Right atrium auricular region (tissue), 2 donors: ENCODE measurements around the genes QRFP and UCK1.

DNA sequence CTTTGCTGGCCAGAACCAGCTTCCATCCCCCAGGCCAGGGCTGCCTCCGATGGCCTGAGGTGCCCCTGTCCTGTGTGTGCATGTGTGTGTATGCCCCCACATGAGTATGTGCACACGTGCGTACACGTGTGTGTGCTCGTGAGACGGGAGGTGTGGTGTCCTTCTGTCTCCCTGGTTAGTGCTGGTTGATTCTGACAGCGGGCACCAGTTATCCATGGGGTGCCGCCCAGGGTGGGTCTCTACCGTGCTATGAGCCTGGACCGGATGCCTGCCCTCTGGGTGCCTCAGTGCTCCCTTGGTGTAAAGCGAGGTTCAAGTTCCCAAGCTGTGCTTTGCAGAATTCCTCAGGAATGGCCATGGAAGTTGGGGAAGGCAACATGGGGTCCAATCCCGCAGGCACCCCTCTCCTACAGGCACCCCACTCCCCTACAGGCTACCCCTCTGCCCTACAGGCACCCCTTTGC, at the start of gene QRFP:
TSS of gene QRFP (minus strand) at position 75 of the 464 bp plus-strand sequence.
- PRO-cap: no peak
- RAMPAGE, long total RNA, 2 experiments: no peak in any of the 2 experiments

DNA sequence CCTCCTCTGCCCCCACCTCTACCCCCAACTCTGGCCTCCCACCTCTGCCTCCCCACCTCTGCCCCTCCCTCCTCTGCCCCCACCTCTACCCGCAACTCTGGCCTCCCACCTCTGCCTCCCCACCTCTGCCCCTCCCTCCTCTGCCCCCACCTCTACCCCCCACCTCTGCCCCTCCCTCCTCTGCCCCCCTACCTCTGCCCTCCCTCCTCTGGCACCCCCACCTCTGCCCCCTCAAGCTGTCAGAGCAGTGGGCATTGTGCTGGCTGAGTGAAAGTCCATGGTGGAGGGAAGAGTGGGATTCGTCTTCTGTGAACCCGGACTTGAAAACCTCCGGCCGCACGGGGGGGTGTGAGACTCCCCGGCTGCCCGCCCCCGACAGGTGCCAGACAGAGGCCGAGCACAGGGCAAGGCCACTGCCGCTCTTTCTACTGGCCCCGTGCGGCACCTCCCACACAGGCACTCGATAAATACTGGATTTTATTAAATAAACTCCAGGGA, 2.4 kb upstream of the QRFP start:
- PRO-cap: no peak
- RAMPAGE, long total RNA, 2 experiments: no peak in any of the 2 experiments

- PRO-cap: no peak
- RAMPAGE, long total RNA, 2 experiments: no peak in any of the 2 experiments
These were observed 3.9 kb downstream of the FIBCD1 start for GRCh38 chr9:130935164-130935561.

GRCh38 chr9:131076274-131076962, 19.9 kb upstream of the AIF1L start:
- PRO-cap: no peak
- RAMPAGE, long total RNA, 2 experiments: no peak in any of the 2 experiments

- PRO-cap: no peak
- RAMPAGE, long total RNA, 2 experiments: no peak in any of the 2 experiments
These were observed 19.1 kb downstream of the NUP214 start for GRCh38 chr9:131144069-131145215.

- PRO-cap: bidirectional peak, plus-strand start at chr9:131235046, minus-strand start at chr9:131235001
- RAMPAGE, long total RNA, 2 experiments: no peak in any of the 2 experiments
These were observed 41.6 kb downstream of the FAM78A start for GRCh38 chr9:131234689-131235123.

DNA sequence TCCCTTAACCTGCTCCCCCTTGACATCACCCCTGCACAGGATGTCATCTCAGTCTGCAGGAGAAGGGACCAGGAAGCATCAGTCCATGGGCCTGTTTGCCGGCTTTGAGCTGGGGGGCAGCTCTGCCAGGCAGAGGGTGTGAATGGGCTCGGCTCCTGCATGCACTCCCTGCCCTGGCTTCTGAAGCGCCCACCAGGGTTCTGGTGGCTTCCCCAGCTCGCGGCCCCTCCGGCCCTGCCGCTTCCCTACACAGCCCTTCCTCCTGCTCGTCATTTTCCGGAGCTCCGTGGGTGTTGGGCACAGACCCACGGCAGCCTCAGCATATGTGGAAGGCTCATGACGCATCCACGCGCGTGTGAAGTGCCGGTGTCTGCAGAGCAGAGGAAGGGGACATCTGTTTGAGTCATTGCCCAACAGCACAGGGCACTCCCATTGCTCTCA, 3.8 kb upstream of the FAM78A start:
- PRO-cap: no peak
- RAMPAGE, long total RNA, 2 experiments: no peak in any of the 2 experiments

GRCh38 chr9:131530407-131530898, 610 bp downstream of the UCK1 start:
- PRO-cap: no peak
- RAMPAGE, long total RNA, 2 experiments: no peak in any of the 2 experiments

DNA sequence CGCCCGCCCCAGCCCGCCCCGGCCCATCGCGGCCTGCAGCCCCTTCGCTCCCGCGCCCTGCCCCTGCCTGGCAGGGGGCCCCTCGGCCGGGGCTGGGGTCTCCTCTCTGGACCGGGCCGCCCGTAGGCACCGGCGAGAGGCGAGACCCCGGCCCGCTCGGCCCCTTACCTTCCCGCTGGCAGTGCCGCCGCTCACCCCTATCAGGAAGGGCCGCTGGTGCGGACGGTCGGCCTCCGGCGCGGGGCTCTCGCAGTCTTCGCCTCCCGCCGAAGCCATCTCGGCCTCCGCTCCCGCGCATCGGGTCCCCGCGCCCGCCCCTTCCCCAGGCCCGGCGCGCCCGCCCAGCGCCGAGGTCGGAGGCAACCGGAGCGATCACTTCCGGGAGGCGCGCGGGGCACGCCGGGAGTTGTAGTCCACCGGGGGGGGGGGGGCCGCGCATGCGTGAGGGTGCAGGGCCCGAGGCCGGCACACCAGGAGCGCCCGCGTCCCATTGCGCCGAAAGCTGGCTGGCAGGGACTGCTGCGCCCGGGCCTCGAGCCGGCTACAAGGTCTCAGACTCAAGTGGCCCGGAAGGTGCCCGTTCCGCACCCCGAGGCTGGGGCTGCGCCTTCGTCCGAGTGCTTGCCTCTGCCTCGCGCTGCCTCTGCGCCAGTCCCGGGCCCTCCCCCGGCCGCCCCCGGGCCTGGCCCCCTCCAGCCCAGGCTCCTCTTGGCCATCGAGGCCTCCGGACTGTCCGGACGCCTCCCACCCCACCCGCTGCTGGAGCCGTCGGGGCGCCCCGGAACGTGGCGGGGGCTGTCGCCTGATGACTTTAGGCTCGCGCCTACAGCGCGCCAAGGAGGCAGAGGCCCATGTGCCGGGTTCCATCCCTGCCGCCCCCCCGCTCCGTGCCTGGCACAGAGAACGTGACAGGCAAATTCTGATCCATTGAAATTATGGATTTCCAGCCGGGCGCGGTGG, at the start of gene UCK1:
TSS of gene UCK1 (minus strand) at position 365 of the 960 bp plus-strand sequence.
- PRO-cap: bidirectional peak, plus-strand start at position 452 of the sequence, minus-strand start at position 361 of the sequence
- RAMPAGE, long total RNA, 2 experiments: start-site peak on the minus strand in 1 of 2 experiments, centred at position 303 of the sequence, 63 reads per replicate

GRCh38 chr9:131612971-131613273, 67.6 kb downstream of the PRRT1B start:
- PRO-cap: no peak
- RAMPAGE, long total RNA, 2 experiments: no peak in any of the 2 experiments

DNA sequence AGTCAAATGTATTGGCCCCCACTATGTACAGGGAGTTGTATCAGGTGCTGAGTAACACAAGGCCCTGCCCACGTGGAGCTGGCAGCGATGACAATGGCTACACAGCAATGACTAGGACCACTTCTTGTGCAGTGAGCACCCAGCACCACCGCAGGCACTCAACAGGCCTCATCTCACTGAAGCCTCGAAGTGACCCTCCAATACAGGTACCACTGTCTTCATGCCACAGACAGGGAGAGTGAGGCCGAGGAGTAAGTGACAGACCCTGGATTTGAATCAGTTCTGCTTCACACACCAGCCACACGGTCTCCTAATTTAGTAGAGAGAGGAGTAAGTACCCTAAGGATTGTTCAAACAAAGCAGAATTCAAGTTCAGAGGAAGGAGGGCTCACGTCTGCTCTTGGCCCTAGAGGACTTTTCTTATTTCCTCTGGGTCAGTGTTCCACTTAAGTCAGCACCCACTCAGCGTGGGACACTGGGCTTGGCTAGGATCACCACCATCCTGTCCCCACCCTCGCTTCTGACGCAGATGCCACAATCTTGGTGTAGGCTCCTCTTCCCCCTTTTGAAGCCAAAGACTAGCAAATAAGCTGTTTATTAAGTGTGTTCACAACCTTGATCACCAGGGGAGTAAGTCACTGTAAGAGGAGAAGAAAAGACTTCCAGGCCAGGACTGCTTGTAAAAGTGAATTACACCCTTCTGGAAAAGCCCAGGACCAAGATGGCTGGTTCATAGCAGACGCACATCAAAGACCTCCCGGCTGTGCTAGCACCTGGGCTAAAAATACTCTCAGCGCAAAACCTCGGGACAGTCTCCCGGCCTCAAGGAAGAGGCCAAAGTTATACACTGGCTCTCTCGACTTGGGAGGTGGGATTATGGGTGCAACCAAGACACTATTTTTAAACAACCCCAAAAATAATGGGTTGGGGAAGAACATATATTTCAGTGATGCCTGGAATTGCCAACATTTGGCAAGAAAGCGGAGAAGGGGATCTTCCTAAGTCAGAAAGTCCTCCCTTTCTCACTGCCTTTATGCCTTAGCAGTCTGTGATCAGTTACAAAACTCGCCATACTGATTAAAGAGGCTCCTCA, 69.7 kb downstream of the RAPGEF1 start:
- PRO-cap: bidirectional peak, plus-strand start at position 625 of the sequence, minus-strand start at position 422 of the sequence
- RAMPAGE, long total RNA, 2 experiments: no peak in any of the 2 experiments

- PRO-cap: unidirectional peak, plus-strand start at chr9:131677745
- RAMPAGE, long total RNA, 2 experiments: no peak in any of the 2 experiments
These were observed 62.4 kb downstream of the RAPGEF1 start for GRCh38 chr9:131677057-131678331.

DNA sequence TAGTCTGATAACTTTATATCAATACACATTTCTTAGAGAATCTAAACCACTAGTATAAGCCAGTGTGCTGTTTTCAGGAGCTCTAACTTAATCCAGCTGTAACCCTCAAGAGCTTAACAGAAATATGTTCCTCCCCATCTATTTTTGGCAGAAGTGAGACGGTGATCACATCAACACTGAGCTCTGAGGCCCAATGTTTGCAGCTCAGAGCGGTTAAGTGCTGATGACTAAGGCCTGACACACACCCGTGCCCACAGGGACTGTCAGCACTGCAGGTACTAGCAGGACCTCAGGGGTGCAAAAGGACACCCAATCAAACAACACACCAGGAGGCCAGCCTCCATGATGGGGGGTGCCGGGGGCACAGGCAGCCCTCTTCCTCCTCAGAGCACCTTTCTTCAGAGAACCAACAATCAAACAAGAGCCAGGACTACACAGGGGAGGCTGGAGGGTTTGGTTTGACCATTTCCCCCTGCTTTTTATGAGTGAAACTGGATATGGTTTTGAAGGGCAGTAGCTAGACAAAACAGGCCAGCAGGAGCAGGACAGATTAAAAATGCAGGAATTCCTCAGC, 61.3 kb downstream of the RAPGEF1 start:
- PRO-cap: bidirectional peak, plus-strand start at position 216 of the sequence, minus-strand start at position 126 of the sequence
- RAMPAGE, long total RNA, 2 experiments: no peak in any of the 2 experiments

DNA sequence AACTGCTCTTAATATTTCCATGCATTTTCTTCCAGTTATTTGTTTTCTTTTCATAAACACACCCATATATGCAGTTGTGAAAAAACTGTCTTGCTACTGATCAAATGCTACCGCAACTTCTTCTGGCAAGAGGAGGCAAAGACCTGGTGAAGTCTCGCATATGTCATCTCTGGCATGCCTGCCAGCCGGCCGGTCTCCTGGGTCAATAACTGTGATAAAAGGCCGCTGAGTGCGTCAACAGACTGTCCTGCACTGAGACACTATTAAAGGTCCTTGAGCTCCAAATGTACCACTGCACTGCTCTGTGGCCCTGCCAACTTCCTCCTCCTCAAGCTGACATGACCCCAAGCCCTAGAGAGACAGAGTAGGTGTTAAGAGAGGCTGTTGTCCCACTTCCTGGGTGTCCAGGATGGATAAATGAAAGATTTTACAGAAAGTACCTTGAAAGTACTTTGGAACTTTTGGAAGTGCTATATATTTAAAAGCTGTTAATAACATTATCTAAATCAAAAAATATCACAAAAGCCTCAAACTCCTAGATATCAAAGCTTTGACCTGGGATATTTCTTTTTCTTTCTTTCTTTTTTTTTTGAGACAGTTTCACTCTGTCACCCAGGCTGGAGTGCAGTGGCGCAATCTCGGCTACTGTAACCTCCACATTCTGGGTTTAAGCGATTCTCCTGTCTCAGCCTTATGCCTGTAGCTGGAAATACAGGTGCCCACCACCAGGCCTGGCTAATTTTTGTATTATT, 31.5 kb downstream of the RAPGEF1 start:
- PRO-cap: bidirectional peak, plus-strand start at position 292 of the sequence, minus-strand start at position 211 of the sequence
- RAMPAGE, long total RNA, 2 experiments: no peak in any of the 2 experiments

- PRO-cap: no peak
- RAMPAGE, long total RNA, 2 experiments: no peak in any of the 2 experiments
These were observed 27.9 kb downstream of the RAPGEF1 start for GRCh38 chr9:131711982-131712343.

DNA sequence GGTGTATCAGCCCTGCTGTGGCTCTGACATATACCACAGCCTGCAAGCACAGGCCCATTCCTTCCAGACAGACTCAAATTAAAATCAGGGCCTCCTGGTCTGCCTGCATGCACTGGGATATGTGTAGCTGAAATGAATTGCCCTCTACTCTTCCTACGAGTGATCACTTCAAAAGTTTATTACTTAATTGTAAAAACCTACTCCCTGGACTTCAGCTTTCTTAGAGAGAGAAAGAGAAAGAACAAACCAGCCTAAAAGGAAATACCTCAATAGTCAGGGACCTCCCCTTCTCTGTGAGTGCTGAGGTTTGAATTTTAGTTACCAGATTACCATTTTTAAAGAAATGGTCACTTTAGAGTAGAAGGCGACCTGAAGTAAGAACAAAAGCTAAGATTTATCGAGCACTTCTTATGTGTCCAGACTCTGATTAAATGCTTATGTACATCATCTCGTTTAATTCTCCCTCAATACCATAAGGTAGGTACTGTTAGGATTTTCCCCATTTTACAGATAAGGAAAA, 11.4 kb downstream of the RAPGEF1 start:
- PRO-cap: no peak
- RAMPAGE, long total RNA, 2 experiments: no peak in any of the 2 experiments

DNA sequence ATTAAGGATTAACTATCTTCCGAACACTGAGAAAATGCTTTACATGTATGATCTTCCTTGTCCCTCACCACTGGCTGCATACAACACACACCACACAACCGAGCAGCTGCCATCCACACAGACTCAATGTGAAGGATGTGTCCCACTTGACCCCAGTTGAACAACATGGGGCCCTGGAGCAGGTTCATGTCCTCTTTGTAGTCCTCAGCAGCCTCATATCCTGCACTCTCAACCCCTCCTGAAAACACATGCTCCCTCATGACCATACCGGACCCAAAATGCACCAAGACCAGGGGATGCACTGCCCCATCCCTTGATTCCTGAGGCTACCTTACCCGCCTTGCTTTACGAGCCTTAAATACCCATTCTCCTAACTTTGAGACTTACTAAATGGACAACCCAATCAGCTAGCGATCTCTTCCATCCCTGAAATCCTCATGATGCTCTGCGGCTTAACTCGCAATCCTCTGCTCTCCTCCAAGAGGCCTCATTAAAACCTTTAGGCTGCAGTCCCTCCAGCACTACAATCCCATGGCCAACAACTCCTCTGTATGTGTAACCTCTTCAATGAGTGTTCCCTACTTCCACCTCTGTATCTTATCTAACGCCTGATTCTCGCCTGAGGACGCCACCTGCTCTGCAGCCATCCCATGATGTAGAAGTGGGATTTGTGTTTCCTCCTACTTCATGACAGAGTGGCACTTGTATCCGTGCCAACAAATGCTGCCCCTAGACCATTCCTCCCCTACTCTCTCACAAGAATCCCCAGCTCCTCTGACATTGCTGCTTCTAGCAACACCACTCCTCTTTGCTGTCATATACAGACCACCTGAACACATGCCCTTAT, 78.8 kb downstream of the SETX start:
- PRO-cap: no peak
- RAMPAGE, long total RNA, 2 experiments: no peak in any of the 2 experiments

DNA sequence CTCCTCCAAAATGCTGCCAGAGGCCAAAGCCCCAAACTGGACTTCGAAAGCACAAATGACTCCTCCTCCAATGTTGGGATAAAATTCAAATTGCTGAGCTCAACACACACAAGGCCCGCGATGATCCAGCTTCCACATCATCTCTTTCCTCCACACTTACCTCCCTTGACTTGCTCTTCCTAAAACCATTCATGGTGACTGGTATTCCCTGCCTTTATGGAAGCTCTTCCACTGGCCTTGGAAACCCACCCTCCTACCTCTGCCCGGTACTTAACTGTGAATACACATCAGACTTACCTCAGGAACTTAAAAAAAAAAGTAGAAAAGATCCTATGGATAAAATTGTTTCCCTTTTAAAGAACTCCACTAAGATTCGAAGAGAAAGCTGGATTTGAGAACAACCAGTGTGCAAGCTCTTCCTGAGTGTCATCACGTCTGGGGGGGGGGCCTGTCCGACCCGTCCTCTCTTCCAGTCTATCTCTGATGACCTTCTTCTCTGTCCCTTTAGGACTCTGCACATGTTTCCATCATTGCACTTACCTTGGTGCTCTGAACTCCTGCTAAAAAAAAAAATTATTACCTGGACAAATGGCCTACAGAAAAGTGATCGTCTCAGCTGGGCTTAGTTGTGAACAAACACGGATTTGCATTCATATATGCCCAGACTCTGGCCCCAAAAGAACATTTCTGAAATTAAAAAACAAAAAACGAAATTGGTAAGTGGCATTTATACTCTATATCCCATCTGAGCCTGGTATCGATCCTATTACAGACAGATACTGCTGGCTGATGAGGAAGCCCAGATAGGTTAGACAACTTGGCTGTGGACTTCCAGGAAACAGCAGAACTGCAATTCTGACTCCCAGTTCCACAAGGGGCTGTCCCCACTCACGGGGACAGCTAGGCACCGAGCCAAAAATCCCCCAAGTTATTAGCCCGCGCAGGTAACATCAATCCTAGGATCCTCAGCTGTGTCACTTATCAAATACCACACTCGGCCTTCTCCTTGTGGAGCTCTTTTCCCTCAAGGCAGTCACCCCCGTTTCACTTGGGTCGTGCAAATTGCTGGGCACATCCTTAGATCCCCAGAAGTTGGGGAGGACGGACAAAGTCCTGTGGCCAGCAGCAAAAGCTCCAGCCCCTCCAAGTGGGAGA, 1.3 kb downstream of the SETX start:
- PRO-cap: no peak
- RAMPAGE, long total RNA, 2 experiments: no peak in any of the 2 experiments

- PRO-cap: no peak
- RAMPAGE, long total RNA, 2 experiments: no peak in any of the 2 experiments
These were observed 24.6 kb downstream of the TTF1 start for GRCh38 chr9:132382072-132382476.

- PRO-cap: no peak
- RAMPAGE, long total RNA, 2 experiments: no peak in any of the 2 experiments
These were observed 1.5 kb upstream of the CFAP77 start for GRCh38 chr9:132408506-132408989.